ENCODE measurements around a stretch of chr20.

- RRBS: no CpG with 5 or more reads among the region's 18 CpGs
CAGE:
- cytosol, long polyA plus RNA: no peak
- long polyA plus RNA: no peak
- nucleus, long polyA plus RNA: no peak
These were observed 3.5 kb upstream of the ZNFX1 start for GRCh38 chr20:49281042-49282172.

GRCh38 chr20:49287053-49288007, 9.5 kb upstream of the ZNFX1 start:
- RRBS: no CpG with 5 or more reads among the region's 4 CpGs
CAGE:
- cytosol, long polyA plus RNA: no peak
- long polyA plus RNA: no peak
- nucleus, long polyA plus RNA: no peak

GRCh38 chr20:49290384-49291219, 12.7 kb upstream of the ZNFX1 start:
- RRBS: no CpG with 5 or more reads among the region's 12 CpGs
CAGE:
- cytosol, long polyA plus RNA: no peak
- long polyA plus RNA: no peak
- nucleus, long polyA plus RNA: no peak

DNA sequence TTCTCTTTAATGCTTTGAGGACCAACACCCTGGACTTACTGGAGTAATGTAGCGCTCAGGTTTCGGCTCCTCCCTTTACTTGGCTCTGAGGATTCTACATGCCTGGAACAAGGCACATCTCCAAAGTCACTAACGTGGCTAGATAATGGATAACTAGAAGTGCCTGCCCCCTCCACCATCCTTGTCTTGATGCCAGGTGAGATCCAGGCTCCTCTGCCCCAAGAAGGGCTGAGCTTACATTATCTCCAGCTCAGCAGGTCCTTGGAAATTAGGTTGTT, 75.5 kb upstream of the ZNFX1 start:
- RRBS: no CpG with 5 or more reads among the region's 3 CpGs
CAGE:
- cytosol, long polyA plus RNA: no peak
- long polyA plus RNA: no peak
- nucleus, long polyA plus RNA: no peak

DNA sequence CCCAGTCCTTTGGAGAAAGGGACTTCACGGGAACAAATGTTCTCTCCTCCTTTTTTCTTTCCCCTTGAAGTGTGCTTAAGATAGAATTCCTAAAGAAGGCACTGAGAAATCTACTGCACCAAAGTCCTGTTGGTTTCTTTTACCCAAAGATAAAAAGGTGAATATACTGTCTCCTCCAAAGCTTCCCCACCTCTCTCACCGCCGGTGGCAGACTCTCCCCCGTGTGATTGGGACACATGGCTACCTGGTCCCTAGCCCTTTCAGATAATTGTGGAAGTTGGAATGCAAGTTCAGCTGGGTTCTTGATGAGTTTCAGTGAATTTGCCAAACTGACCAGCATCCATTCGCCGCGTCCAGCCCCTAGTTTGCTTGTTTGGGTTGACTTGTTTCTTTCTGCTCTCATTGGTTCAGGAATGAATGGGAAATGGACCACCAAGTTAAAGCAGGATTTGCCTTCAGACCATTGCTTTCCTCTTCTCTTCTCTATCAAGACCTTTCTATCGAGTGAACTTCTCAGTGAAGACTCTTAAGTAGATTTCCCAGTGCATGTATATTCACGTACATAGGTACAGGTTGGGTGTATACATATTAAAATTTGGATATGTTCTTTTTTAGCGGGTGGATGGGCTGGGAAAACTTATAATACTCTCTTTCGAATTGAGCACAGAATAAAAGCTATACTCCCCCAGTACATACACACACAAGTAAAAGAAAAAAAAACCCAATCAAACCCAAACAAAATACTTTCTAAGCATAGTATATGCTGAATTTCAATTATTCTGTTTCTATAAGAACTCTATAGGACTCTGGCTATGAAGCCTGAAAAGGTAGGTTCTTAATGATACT, 91.7 kb upstream of the ZNFX1 start:
- RRBS: no CpG with 5 or more reads among the region's 11 CpGs
CAGE:
- cytosol, long polyA plus RNA: no peak
- long polyA plus RNA: no peak
- nucleus, long polyA plus RNA: no peak

DNA sequence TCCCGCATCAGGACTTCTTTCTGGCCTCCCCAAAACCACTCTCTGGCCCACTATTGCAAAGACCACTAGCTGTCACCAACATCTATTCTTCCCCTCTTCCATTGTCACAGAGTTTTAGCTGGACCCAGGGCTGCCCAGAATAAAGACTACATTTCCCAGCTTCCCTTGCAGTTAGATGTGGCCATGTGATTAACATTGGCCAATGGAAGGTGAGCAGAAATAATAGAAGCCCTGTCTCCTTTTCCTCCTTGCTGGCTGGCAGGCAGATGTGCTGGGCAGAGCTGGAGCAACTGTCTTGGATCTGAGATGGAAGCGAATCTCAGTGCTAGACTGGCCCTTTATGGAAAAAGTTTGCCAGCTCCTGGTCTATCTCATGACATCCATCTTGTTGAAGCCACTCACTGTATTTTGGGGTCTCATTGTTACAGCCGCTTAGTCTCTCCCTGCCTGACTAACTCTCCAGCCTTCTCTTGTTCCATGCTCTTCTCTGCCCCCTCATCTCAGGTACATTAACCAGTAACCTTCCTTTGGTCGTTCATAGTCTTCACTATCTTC, 96.9 kb downstream of the KCNB1 start:
- RRBS: no CpG with 5 or more reads among the region's 4 CpGs
CAGE:
- cytosol, long polyA plus RNA: no peak
- long polyA plus RNA: no peak
- nucleus, long polyA plus RNA: no peak

DNA sequence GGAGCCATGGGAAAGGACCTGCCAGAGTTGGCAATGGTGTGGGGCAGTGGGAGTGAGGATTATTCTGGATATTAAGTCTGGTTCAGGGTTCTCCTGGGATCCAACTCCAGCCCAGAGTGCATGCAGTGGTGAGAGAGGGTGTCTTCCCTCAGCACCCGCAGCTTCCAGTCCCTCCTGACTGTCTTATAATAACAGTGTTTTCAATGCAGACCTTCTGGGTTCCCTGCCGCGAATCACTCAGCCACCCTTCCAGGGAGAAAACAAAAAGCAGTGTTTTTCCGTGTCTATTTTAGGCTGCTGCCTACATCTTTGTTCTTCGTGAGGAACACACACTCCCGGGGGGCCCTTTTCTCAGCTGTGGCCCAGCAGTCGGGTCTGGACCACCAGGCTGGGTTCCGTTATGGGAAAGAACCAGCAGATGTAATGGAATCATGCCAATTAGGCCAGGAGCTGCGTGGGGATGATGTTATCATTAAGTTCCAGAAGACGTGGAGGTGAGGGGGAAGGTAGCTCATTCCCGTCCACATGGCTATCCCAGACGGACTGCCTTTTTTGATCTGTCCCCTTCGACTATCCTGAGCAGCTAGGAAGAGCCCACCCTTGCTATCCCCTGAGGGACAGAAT, 54.8 kb downstream of the KCNB1 start:
- RRBS: no CpG with 5 or more reads among the region's 13 CpGs
CAGE:
- cytosol, long polyA plus RNA: no peak
- long polyA plus RNA: no peak
- nucleus, long polyA plus RNA: no peak

DNA sequence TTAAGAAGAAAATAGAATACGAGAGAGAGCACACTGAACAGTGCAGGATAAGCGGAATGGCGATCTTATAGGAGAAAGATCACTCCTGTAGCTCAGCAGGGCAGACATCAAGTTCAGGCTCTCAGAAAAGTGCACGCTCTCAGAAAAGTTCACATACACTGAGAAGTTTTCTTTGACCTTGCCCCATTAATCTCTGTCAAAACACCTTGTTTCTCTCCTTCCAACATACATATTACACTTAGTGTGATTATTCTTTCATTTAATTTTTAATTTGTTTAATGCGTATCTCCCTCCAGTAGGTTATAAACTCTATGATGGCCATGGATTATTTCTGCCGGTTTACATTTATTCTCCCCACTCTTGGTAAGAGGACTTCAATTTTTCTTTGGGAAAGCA, 16.2 kb downstream of the KCNB1 start:
- RRBS: no CpG with 5 or more reads among the region's 6 CpGs
CAGE:
- cytosol, long polyA plus RNA: no peak
- long polyA plus RNA: no peak
- nucleus, long polyA plus RNA: no peak

DNA sequence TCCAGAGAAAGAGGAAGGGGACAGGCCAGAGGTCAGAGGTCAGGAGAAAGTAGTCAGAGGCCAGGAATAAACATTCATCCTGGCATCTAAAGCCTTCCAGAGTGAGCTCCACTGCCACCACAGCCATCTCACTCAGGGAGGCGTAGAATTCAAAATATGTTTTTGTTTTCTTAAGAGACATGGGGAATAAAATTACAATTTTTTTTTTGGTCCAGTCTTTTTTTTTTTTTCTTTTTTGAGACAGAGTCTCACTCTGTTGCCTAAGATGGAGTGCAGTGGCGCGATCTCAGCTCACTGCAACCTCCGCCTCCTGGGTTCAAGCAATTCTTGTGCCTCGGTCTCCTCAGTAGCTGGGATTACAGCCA, 18.0 kb upstream of the PTGIS start:
- RRBS: no CpG with 5 or more reads among the region's 5 CpGs
CAGE:
- cytosol, long polyA plus RNA: no peak
- long polyA plus RNA: no peak
- nucleus, long polyA plus RNA: no peak

GRCh38 chr20:49587092-49587446, 19.1 kb upstream of the PTGIS start:
- RRBS: no CpG with 5 or more reads among the region's 6 CpGs
CAGE:
- cytosol, long polyA plus RNA: no peak
- long polyA plus RNA: no peak
- nucleus, long polyA plus RNA: no peak

GRCh38 chr20:49635857-49636890, 68.2 kb upstream of the PTGIS start:
- RRBS: no CpG with 5 or more reads among the region's 24 CpGs
CAGE:
- cytosol, long polyA plus RNA: no peak
- long polyA plus RNA: no peak
- nucleus, long polyA plus RNA: no peak

DNA sequence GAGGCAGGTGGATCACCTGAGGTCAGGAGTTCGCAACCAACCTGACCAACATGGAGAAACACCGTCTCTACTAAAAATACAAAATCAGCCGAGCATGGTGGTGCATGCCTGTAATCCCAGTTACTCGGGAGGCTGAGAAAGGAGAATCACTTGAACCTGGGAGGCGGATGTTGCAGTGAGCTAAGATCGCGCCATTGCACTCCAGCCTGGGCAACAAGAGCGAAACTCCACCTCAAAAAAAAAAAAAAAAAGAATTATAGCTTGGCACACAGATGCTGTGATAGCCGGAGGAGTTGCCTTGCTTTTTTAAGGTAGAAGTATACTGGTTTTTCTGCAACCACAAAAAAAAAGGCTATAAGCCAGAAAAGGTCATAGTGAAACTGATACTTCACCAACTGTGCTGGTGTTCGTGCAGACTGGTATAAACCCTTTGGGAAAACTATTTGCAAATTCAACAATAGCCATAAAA, 44.2 kb downstream of the B4GALT5 start:
- RRBS: no CpG with 5 or more reads among the region's 10 CpGs
CAGE:
- cytosol, long polyA plus RNA: no peak
- long polyA plus RNA: no peak
- nucleus, long polyA plus RNA: no peak

- RRBS: no CpG with 5 or more reads among the region's 8 CpGs
CAGE:
- cytosol, long polyA plus RNA: no peak
- long polyA plus RNA: no peak
- nucleus, long polyA plus RNA: no peak
These were observed 39.2 kb downstream of the B4GALT5 start for GRCh38 chr20:49674281-49675118.

DNA sequence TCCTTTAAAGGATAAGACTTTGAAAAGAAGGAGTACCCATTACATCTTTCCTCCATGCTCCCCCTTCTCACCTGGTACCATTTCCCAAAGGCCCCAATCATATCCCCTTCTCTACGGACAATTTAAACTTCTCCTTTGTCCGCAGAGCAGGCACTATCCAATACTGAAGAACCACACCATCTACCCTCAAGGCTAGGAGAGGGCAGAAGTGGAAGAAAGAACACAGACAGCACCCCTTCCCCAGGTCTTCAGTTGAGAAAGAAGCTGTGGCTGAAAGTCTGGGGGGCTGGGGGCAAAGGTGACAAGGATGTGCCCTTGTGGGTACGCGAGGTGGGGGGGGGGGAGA, 1.2 kb downstream of the B4GALT5 start:
- RRBS: no CpG with 5 or more reads among the region's 4 CpGs
CAGE:
- cytosol, long polyA plus RNA: no peak
- long polyA plus RNA: no peak
- nucleus, long polyA plus RNA: no peak

GRCh38 chr20:49712852-49713061, 921 bp downstream of the B4GALT5 start:
- RRBS: no CpG with 5 or more reads among the region's 5 CpGs
CAGE:
- cytosol, long polyA plus RNA: no peak
- long polyA plus RNA: no peak
- nucleus, long polyA plus RNA: no peak

GRCh38 chr20:49789838-49790787, 22.5 kb upstream of the SLC9A8 start:
- RRBS: no CpG with 5 or more reads among the region's 10 CpGs
CAGE:
- cytosol, long polyA plus RNA: no peak
- long polyA plus RNA: no peak
- nucleus, long polyA plus RNA: no peak

- RRBS: no CpG with 5 or more reads among the region's 6 CpGs
CAGE:
- cytosol, long polyA plus RNA: no peak
- long polyA plus RNA: no peak
- nucleus, long polyA plus RNA: no peak
These were observed 18.2 kb upstream of the SLC9A8 start for GRCh38 chr20:49794337-49794839.

DNA sequence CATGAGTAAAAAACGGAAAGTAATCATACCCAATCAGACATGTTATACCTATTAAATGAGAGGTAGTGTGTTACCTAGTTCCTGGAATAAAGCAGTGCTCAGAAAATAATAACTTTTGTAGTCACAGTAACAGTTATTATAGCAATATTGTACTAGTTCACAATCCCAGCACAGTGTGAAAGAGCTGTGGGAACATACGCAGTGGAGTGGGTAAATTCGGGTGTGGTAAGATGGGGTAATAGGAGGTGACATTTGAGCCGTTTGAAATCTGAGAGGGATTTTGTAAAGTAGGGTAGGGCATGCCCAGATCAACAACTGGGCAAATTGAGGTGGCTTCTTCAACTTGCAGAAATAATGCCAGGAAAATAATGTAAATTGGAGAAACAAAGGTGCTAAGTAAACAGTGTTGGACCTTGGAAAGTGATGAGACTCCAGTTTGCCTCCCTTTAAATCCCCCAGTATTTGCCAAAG, 1.7 kb downstream of the SLC9A8 start:
- RRBS: no CpG with 5 or more reads among the region's 4 CpGs
CAGE:
- cytosol, long polyA plus RNA: no peak
- long polyA plus RNA: no peak
- nucleus, long polyA plus RNA: no peak

GRCh38 chr20:49989020-49990201, 6.6 kb downstream of the SNAI1 start:
- RRBS: 100% methylated on average over 1 of the region's 30 CpGs
CAGE:
- cytosol, long polyA plus RNA: no peak
- long polyA plus RNA: no peak
- nucleus, long polyA plus RNA: no peak

DNA sequence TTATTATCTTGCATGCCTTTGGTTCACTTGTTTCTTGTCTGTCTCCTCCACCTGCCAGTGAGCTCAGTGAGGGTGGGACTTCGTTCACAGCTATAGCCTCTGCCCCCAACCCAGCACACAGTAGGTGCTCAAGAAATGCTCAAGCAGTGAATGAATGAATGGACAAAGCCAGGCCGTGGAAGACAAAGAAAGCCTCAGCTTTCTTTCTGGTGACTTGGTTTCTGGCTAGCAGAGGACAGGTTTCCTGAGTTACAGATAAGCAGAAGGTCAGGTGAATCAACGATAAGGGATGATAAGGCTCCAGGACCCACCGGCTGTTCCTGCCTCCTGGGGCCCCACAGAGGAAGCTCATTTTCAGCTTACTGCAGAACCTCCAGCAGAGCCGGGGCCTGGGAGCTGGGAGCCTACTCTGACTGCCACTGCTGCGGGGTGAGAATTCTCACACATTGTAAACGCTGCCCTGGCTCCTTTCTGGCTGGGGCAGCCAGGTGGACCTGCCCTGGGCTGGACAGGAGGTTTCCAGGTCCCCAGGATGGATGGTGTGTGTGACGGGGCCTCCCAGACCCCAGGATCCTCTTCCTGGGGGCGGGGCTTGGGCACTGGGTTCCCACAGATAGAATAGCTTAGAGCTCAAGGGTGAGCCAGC, 29.8 kb downstream of the SNAI1 start:
- RRBS: 86% methylated on average over 2 of the region's 9 CpGs
CAGE:
- cytosol, long polyA plus RNA: no peak
- long polyA plus RNA: no peak
- nucleus, long polyA plus RNA: no peak